ENCODE data around the genes SLC3A2 and PLAAT3.

GRCh38 chr11:62851219-62851937 lies 12.0 kb upstream of the WDR74 start:
- RAMPAGE, long total RNA: no peak
- RRBS: no CpG with 5 or more reads among the region's 7 CpGs
PRO-cap:
- standard: no peak
- CoPRO, capped RNA only, 2 experiments: peak in 1 of 2 experiments; most common plus-strand start chr11:62851873 (in 1); most common minus-strand start chr11:62851796 (in 1)
- CoPRO, capped and uncapped RNA, 2 experiments: peak in 1 of 2 experiments; most common plus-strand start chr11:62851452 (in 1); most common minus-strand start chr11:62851311 (in 1)
- CoPRO, uncapped RNA only, 2 experiments: peak in 2 of 2 experiments; most common plus-strand start chr11:62851572 (in 1); most common minus-strand start chr11:62851303 (in 1)
CAGE:
- cytosol, long polyA plus RNA: no peak
- long polyA plus RNA: no peak
- nucleolus, long total RNA: no peak
- nucleus, long polyA plus RNA: no peak

- RAMPAGE, long total RNA: no peak
- RRBS: no CpG with 5 or more reads among the region's 1 CpG
PRO-cap:
- standard: unidirectional peak, minus-strand start at chr11:62853393
- CoPRO, capped RNA only, 2 experiments: peak in 2 of 2 experiments; most common minus-strand start chr11:62853393 (in 2)
- CoPRO, capped and uncapped RNA, 2 experiments: peak in 2 of 2 experiments; most common plus-strand start chr11:62853574 (in 1); most common minus-strand start chr11:62853393 (in 2)
- CoPRO, uncapped RNA only, 2 experiments: peak in 2 of 2 experiments; most common minus-strand start chr11:62853357 (in 2)
CAGE:
- cytosol, long polyA plus RNA: no peak
- long polyA plus RNA: no peak
- nucleolus, long total RNA: no peak
- nucleus, long polyA plus RNA: no peak
Observed at GRCh38 chr11:62853244-62853616, 13.8 kb upstream of the WDR74 start.

GRCh38 chr11:62880631-62881201 lies at the start of gene SLC3A2:
TSS of gene SLC3A2 (plus strand) at chr11:62880896.
- RAMPAGE, long total RNA: start-site peak on the plus strand at chr11:62880894-62880935, 1,483 and 418 reads in 2 replicates
- RRBS: 1% methylated on average over 15 of the region's 38 CpGs
PRO-cap:
- standard: bidirectional peak, plus-strand start at chr11:62880896, minus-strand start at chr11:62880809
- CoPRO, capped RNA only, 2 experiments: peak in 2 of 2 experiments; most common plus-strand start chr11:62880896 (in 2); most common minus-strand start chr11:62880786 (in 1)
- CoPRO, capped and uncapped RNA, 2 experiments: peak in 2 of 2 experiments; most common plus-strand start chr11:62880896 (in 2); most common minus-strand start chr11:62880782 (in 1)
- CoPRO, uncapped RNA only, 2 experiments: peak in 2 of 2 experiments; most common plus-strand start chr11:62880896 (in 2); most common minus-strand start chr11:62880760 (in 1)
CAGE:
- cytosol, long polyA plus RNA: start-site peak on the plus strand at chr11:62880891-62880928, 1,362 and 953 reads in 2 replicates
- long polyA plus RNA: start-site peak on the plus strand at chr11:62880891-62880927, 1,049 and 1,070 reads in 2 replicates
- nucleolus, long total RNA: no peak
- nucleus, long polyA plus RNA: start-site peak on the plus strand at chr11:62880892-62880930, 885 and 651 reads in 2 replicates

GRCh38 chr11:62881202-62882295 lies 853 bp downstream of the SLC3A2 start:
- RAMPAGE, long total RNA: start-site peak on the plus strand at chr11:62881680-62881822, 188 and 143 reads in 2 replicates
- RRBS: no CpG with 5 or more reads among the region's 54 CpGs
PRO-cap:
- standard: bidirectional peak, plus-strand start at chr11:62881421, minus-strand start at chr11:62881372; bidirectional peak, plus-strand start at chr11:62881699, minus-strand start at chr11:62881567
- CoPRO, capped RNA only, 2 experiments: peak in 2 of 2 experiments; most common plus-strand start chr11:62881699 (in 2); most common minus-strand start chr11:62881328 (in 1)
- CoPRO, capped and uncapped RNA, 2 experiments: peak in 2 of 2 experiments; most common plus-strand start chr11:62881699 (in 2); most common minus-strand start chr11:62881328 (in 2)
- CoPRO, uncapped RNA only, 2 experiments: peak in 2 of 2 experiments; most common plus-strand start chr11:62881845 (in 2); most common minus-strand start chr11:62881232 (in 1)
CAGE:
- cytosol, long polyA plus RNA: start-site peak on the plus strand at chr11:62881692-62881846, 372 and 72 reads in 2 replicates
- long polyA plus RNA: start-site peak on the plus strand at chr11:62881718-62881905, 297 and 149 reads in 2 replicates
- nucleolus, long total RNA: no peak
- nucleus, long polyA plus RNA: start-site peak on the plus strand at chr11:62881689-62881900, 1,671 and 1,686 reads in 2 replicates

GRCh38 chr11:62883508-62884089 lies 2.9 kb downstream of the SLC3A2 start:
- RAMPAGE, long total RNA: no peak
- RRBS: no CpG with 5 or more reads among the region's 4 CpGs
PRO-cap:
- standard: no peak
- CoPRO, capped RNA only, 2 experiments: no peak in any of the 2 experiments
- CoPRO, capped and uncapped RNA, 2 experiments: no peak in any of the 2 experiments
- CoPRO, uncapped RNA only, 2 experiments: no peak in any of the 2 experiments
CAGE:
- cytosol, long polyA plus RNA: no peak
- long polyA plus RNA: no peak
- nucleolus, long total RNA: no peak
- nucleus, long polyA plus RNA: no peak

DNA sequence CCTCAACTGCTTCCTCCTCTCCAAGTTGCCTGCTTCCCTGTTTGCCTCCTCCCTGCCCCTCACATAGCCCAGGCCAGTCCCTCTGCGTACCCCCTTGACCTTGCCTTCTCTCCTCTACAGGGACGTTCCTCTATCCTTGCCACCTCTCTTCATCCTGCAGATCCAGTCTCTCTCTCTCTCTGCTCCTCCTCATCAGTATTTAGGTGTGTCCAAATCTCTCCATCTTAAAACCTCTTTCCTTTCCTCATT lies 14.6 kb downstream of the SLC22A8 start:
- RAMPAGE, long total RNA: no peak
- RRBS: no CpG with 5 or more reads among the region's 2 CpGs
PRO-cap:
- standard: no peak
- CoPRO, capped RNA only, 2 experiments: no peak in any of the 2 experiments
- CoPRO, capped and uncapped RNA, 2 experiments: no peak in any of the 2 experiments
- CoPRO, uncapped RNA only, 2 experiments: no peak in any of the 2 experiments
CAGE:
- cytosol, long polyA plus RNA: no peak
- long polyA plus RNA: no peak
- nucleolus, long total RNA: no peak
- nucleus, long polyA plus RNA: no peak

DNA sequence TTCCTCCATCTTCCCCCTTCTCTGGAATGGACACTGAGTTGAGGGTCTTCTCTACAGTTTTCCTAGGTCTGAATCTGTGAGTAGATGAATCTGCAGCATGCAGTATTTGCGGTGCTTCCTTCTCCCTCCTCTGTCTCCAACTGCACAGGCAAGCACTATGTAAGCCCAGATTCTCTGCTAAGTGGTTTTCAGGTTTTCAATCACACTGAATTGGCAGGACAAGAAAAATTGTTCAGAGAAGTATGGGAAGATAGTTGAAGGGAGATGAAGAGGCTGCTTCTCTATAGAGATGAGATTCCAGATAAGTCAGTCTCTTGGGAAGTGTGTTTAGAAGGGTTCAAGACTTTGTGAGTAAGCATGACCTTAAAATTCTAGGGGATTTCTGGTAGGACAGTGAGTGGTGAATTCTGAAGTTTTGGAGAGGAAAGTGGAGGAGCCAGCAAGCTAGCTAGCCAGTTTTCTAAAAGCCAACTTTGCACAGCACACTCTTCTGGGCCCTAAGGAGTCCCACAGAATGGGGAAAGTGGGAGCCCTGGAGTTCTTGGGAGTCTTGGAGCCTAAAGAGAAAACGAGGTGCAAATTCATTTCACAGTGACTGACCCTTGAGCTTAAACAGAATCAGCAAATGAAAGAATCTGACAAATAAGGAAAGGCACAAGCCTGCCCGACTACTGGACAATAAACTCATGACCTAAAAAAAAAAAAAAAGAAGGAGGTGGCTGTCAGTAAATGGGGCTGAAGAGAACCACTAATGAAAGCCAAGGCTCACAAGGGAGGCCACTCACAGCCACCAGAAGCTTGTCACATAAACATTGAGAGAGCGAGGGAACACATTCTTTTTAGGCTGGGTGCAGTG lies 3.5 kb upstream of the SLC22A25 start:
- RAMPAGE, long total RNA: no peak
- RRBS: no CpG with 5 or more reads among the region's 4 CpGs
PRO-cap:
- standard: no peak
- CoPRO, capped RNA only, 2 experiments: no peak in any of the 2 experiments
- CoPRO, capped and uncapped RNA, 2 experiments: no peak in any of the 2 experiments
- CoPRO, uncapped RNA only, 2 experiments: no peak in any of the 2 experiments
CAGE:
- cytosol, long polyA plus RNA: no peak
- long polyA plus RNA: no peak
- nucleolus, long total RNA: no peak
- nucleus, long polyA plus RNA: no peak

GRCh38 chr11:63478969-63479251 lies 12.1 kb downstream of the PLAAT5 start:
- RAMPAGE, long total RNA: no peak
- RRBS: no CpG with 5 or more reads among the region's 3 CpGs
PRO-cap:
- standard: no peak
- CoPRO, capped RNA only, 2 experiments: no peak in any of the 2 experiments
- CoPRO, capped and uncapped RNA, 2 experiments: no peak in any of the 2 experiments
- CoPRO, uncapped RNA only, 2 experiments: no peak in any of the 2 experiments
CAGE:
- cytosol, long polyA plus RNA: no peak
- long polyA plus RNA: no peak
- nucleolus, long total RNA: no peak
- nucleus, long polyA plus RNA: no peak

GRCh38 chr11:63552852-63553413 lies 10.2 kb downstream of the PLAAT2 start:
- RAMPAGE, long total RNA: no peak
- RRBS: no CpG with 5 or more reads among the region's 8 CpGs
PRO-cap:
- standard: no peak
- CoPRO, capped RNA only, 2 experiments: no peak in any of the 2 experiments
- CoPRO, capped and uncapped RNA, 2 experiments: no peak in any of the 2 experiments
- CoPRO, uncapped RNA only, 2 experiments: no peak in any of the 2 experiments
CAGE:
- cytosol, long polyA plus RNA: no peak
- long polyA plus RNA: no peak
- nucleolus, long total RNA: no peak
- nucleus, long polyA plus RNA: no peak

DNA sequence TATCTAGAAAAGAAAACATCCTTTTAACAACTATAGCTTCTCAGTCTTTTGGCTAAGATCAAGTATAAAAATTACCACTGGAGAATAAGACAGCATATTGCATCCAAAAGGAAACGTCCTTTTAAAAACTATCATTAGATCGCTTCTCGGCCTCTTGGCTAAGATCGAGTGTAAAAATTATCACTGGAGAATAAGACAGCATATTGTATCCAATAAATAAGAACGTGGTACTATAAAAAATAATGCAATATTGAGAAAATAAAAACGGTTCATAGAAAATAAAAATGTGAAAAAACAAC lies 14.4 kb upstream of the PLAAT2 start:
- RAMPAGE, long total RNA: no peak
- RRBS: no CpG with 5 or more reads among the region's 6 CpGs
PRO-cap:
- standard: no peak
- CoPRO, capped RNA only, 2 experiments: no peak in any of the 2 experiments
- CoPRO, capped and uncapped RNA, 2 experiments: no peak in any of the 2 experiments
- CoPRO, uncapped RNA only, 2 experiments: no peak in any of the 2 experiments
CAGE:
- cytosol, long polyA plus RNA: no peak
- long polyA plus RNA: no peak
- nucleolus, long total RNA: no peak
- nucleus, long polyA plus RNA: no peak

GRCh38 chr11:63613975-63614725 lies at the start of gene PLAAT3:
TSS of gene PLAAT3 (minus strand) at chr11:63614433.
- RAMPAGE, long total RNA: no peak
- RRBS: 2% methylated on average over 6 of the region's 66 CpGs
PRO-cap:
- standard: bidirectional peak, plus-strand start at chr11:63614531, minus-strand start at chr11:63614305
- CoPRO, capped RNA only, 2 experiments: peak in 2 of 2 experiments; most common plus-strand start chr11:63614434 (in 1); most common minus-strand start chr11:63614273 (in 1)
- CoPRO, capped and uncapped RNA, 2 experiments: peak in 1 of 2 experiments; most common plus-strand start chr11:63614531 (in 1); most common minus-strand start chr11:63614297 (in 1)
- CoPRO, uncapped RNA only, 2 experiments: no peak in any of the 2 experiments
CAGE:
- cytosol, long polyA plus RNA: no peak
- long polyA plus RNA: no peak
- nucleolus, long total RNA: no peak
- nucleus, long polyA plus RNA: no peak

DNA sequence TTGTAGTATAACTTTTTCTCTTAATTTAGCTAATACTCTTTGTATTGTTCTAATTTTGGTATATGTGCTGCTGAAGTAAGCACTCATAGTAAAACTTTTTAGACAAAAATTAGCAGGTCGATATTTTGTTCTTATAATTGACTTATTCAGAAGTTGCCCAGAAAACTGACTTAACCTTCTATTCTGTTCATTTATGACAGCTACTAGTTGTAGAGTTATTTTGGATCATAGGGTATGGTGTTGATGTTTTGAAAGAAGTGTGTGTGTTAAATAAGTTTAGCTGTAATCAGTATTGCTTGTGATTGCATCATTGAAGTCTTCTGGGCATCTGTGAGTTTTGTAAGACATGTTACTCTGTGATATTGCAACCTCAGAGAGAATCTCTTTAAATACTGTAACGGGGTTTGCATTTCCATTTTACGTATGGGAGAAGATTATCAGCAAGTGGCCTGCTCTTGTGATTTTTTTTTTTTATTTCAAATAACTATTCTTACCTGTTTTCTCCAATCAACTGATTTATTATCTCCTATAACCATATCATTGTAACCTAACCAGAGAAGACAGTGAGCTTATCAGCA lies 7.9 kb downstream of the RTN3 start:
- RAMPAGE, long total RNA: no peak
- RRBS: no CpG with 5 or more reads among the region's 3 CpGs
PRO-cap:
- standard: no peak
- CoPRO, capped RNA only, 2 experiments: no peak in any of the 2 experiments
- CoPRO, capped and uncapped RNA, 2 experiments: no peak in any of the 2 experiments
- CoPRO, uncapped RNA only, 2 experiments: no peak in any of the 2 experiments
CAGE:
- cytosol, long polyA plus RNA: no peak
- long polyA plus RNA: no peak
- nucleolus, long total RNA: no peak
- nucleus, long polyA plus RNA: no peak

GRCh38 chr11:63758049-63759263 lies 10.1 kb downstream of the ZFTA start:
- RAMPAGE, long total RNA: no peak
- RRBS: no CpG with 5 or more reads among the region's 12 CpGs
PRO-cap:
- standard: no peak
- CoPRO, capped RNA only, 2 experiments: no peak in any of the 2 experiments
- CoPRO, capped and uncapped RNA, 2 experiments: no peak in any of the 2 experiments
- CoPRO, uncapped RNA only, 2 experiments: peak in 1 of 2 experiments; most common plus-strand start chr11:63758807 (in 1); most common minus-strand start chr11:63758796 (in 1)
CAGE:
- cytosol, long polyA plus RNA: no peak
- long polyA plus RNA: no peak
- nucleolus, long total RNA: no peak
- nucleus, long polyA plus RNA: no peak

DNA sequence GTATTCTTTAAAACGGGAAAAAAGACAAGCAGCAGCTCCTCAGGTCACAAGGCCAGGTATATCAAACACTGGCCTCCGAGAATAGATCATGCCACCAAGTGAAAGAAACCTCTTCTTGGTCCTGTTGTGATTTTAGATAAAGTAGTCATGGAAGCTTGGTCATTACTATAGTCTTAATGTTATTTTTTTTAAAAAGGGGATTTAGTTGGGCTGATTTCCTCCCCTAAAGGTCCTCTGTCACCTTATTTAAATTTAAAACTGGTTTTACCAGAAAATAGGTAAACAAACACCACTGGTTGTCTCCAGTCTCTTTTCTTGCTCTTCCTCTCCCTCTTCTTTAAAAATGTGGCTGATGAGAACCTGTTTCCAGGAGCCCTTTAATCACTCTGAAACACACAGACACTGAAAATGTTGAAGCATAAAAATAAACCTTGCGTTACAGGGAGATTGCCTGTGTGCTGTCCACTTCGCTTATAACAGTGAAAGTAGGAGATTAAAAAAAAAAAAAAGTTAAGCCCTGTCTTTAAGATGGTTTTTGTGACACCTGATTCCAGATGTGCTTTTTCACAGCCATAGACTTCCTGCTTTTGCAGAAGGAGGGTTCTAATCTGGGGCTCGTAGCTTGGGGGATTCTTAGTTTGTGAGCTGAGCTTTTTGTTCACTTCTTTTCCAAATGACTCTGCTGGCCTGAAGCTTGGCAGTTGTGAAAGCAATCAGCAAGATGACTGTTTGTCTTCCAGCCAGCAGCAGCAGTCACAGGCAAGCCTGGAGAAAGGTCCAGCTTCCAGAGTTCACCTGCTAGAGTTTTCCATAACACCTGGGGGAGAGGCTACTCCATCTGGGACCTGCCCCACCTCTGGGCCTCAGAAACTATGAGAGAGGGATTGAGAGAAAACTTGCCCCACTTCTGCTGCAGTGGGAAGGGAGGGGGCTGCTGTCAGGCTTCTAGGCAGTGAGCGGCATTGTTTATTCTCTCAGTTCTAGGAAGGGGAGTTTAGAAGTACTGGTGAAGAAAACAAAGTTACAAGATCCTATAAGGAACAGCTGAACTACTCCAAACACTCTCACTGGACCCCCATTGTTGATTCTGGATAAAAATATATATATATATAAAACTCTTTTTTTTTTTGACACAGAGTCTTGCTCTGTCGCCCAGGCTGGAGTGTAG lies 4.0 kb downstream of the MARK2 start:
- RAMPAGE, long total RNA: no peak
- RRBS: no CpG with 5 or more reads among the region's 7 CpGs
PRO-cap:
- standard: no peak
- CoPRO, capped RNA only, 2 experiments: no peak in any of the 2 experiments
- CoPRO, capped and uncapped RNA, 2 experiments: no peak in any of the 2 experiments
- CoPRO, uncapped RNA only, 2 experiments: peak in 1 of 2 experiments; most common plus-strand start position 526 of the sequence (in 1)
CAGE:
- cytosol, long polyA plus RNA: no peak
- long polyA plus RNA: no peak
- nucleolus, long total RNA: no peak
- nucleus, long polyA plus RNA: no peak

DNA sequence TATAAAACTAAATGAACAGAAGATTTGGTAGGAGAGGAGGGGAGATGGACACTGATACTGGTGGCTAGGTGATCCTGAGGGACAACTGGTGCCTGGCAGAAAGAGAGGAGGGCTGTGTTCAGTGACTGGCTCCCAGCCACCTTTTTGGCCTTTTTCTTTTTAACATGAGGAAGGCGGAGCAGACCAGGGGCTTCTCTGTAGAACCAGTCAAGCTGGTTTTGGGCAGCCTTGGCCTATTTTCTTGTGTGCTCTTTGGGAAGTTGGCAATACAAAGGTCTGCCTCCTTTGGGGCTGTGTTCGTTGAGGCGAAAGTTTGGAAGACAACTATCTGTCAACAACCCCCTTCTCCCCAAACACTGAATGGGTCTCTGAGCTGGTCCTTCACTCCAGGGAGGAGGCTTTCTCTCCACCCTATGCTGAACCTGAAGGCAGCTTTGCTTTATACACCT lies 8.4 kb downstream of the MARK2 start:
- RAMPAGE, long total RNA: no peak
- RRBS: no CpG with 5 or more reads among the region's 3 CpGs
PRO-cap:
- standard: no peak
- CoPRO, capped RNA only, 2 experiments: no peak in any of the 2 experiments
- CoPRO, capped and uncapped RNA, 2 experiments: no peak in any of the 2 experiments
- CoPRO, uncapped RNA only, 2 experiments: no peak in any of the 2 experiments
CAGE:
- cytosol, long polyA plus RNA: no peak
- long polyA plus RNA: no peak
- nucleolus, long total RNA: no peak
- nucleus, long polyA plus RNA: no peak

- RAMPAGE, long total RNA: no peak
- RRBS: 87% methylated on average over 7 of the region's 17 CpGs
PRO-cap:
- standard: no peak
- CoPRO, capped RNA only, 2 experiments: no peak in any of the 2 experiments
- CoPRO, capped and uncapped RNA, 2 experiments: no peak in any of the 2 experiments
- CoPRO, uncapped RNA only, 2 experiments: no peak in any of the 2 experiments
CAGE:
- cytosol, long polyA plus RNA: no peak
- long polyA plus RNA: no peak
- nucleolus, long total RNA: no peak
- nucleus, long polyA plus RNA: no peak
Observed at GRCh38 chr11:64081875-64082265, 46.1 kb downstream of the FLRT1 start.

DNA sequence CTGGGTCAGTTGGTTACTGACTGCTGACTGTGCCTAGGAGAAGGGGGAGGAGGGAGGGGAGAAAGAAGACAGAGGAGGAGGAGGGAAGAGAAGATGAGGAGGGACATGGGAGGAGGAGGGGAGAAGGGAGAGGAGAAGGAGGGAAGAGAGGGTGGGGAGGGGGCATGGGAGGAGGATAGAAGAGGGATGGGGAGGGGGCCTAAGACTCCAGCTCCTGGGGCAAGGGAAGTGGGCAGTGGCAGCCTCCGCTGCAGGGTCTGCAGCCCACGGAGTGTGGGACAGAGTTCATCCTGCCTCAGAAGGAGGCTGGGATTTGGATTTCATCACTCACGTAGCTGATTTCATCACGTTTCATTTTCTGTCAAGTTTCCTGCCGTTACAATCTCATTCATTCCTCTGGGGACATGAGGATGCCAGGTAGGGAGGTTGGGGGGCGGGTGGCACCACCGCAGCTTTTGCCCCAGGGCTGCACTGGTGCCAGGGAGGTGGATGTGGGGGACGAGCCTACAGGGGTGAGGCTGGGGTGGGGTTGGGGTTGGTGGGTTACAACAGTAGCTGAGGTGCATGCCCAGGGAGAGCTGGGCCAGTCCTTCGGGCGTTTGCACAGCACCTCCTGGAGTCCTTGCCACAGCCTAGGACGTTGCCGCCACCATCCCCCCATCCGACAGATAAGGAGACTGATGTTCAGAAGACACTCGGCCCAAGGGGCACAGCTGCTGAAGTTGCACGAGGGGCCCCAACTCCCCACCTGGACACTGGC lies 55.4 kb downstream of the FLRT1 start:
- RAMPAGE, long total RNA: no peak
- RRBS: no CpG with 5 or more reads among the region's 15 CpGs
PRO-cap:
- standard: no peak
- CoPRO, capped RNA only, 2 experiments: no peak in any of the 2 experiments
- CoPRO, capped and uncapped RNA, 2 experiments: no peak in any of the 2 experiments
- CoPRO, uncapped RNA only, 2 experiments: no peak in any of the 2 experiments
CAGE:
- cytosol, long polyA plus RNA: no peak
- long polyA plus RNA: no peak
- nucleolus, long total RNA: no peak
- nucleus, long polyA plus RNA: no peak

DNA sequence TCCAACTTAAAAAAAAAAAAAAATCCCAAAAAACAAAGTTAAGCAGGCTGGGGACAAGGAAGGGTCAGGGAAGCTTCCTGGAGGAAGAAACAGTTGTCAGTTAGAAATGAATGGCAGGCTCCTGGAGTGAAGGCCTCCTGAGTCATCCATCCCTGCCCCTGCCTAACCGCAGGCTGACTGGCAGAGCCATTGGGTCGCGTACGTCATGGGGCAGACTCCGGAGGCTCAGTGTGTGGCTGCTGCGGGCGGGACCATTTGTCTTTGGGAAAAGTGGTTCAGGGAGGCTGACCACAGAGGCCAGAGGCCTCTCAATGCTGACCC lies 58.7 kb downstream of the FLRT1 start:
- RAMPAGE, long total RNA: no peak
- RRBS: no CpG with 5 or more reads among the region's 7 CpGs
PRO-cap:
- standard: no peak
- CoPRO, capped RNA only, 2 experiments: no peak in any of the 2 experiments
- CoPRO, capped and uncapped RNA, 2 experiments: no peak in any of the 2 experiments
- CoPRO, uncapped RNA only, 2 experiments: no peak in any of the 2 experiments
CAGE:
- cytosol, long polyA plus RNA: no peak
- long polyA plus RNA: no peak
- nucleolus, long total RNA: no peak
- nucleus, long polyA plus RNA: no peak

Measured in K562 (cell line).